ENCODE measurements around the gene ERO1A.

DNA sequence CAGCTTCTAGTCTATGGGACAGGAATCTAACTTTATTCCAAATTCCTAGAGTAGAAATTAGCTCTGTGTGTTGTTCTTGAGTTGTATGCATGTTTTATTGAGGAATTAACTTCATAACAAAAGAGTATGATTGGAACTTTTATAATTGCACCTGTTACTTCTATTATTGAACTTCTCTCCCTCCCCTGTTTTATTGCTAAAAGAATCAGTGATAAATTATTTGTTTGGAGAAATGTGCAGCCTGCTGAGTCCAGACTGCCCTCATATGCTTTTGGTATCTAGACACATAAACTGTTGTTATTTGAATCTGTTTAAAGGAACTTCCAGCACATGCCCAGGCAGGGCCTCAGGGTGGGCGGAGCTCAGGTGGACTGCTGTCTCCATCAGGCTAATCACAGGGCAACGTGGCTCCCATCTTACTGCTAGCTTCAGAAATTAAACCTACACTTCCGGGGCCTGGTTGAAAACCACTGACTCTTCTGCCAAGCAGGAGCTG lies 97.3 kb downstream of the TMX1 start:
- PRO-cap, 2 experiments: no peak in any of the 2 experiments

DNA sequence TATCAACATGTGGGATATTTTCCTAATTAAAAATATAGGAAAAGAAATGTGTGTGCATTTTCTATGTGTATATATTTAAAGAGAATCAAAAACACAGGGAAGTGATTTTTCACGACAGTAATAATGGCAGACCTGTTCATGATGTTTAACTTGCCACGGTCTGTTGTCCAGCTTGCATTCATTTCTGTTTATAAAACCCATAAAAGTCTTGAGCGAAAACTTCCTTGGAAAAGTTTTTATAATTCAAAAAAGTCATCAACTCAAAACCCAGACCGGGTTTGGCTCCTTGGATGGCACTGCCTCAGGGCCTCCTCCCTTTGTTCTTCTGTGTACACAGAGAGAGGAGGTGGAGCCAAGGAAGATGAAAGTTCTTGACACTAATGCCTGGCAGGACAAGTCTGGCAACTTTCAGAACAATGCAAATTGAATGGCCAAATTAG lies 86.9 kb upstream of the FRMD6 start:
- PRO-cap, 2 experiments: no peak in any of the 2 experiments

DNA sequence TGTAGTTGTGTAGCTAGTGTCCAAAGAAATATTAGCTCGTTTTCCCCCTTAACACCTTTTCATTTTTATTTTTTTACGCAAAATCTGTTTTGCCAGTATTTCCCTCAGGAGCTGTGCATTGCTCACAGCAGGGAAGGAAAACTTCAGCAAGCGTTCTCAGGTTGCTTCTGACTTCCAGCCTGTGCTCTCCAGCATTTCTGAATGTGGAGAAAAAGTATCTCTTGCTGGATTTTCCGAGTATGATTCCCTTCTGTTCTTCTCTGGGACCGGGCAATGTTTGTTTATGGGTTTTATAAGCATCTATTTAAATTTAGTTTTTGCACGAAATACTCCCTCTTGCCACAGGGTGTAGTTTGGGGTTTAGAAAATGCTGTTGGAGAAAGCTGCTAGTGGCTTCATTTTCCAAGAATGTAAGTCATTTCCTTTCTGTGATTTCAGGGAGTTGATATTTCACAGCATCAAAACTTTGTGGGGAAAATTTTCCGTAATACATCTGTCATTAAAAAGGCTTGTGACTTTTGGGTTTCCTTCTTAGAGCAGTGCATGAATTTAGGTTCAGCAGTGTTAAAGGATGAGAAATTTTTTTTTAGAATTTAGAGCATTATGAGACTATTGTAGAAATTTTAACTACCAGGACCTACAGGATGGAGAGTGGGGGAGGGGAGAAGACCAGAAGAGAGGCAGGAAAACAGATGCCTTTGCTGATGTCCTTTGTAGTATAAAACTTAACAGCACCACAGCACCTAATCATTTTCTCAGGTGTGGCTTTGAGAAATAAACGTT lies 1.4 kb downstream of the FRMD6 start:
- PRO-cap, 2 experiments: no peak in any of the 2 experiments

GRCh38 chr14:51844106-51844740 lies 16.2 kb upstream of the GNG2 start:
- PRO-cap, 2 experiments: no peak in any of the 2 experiments

GRCh38 chr14:52266828-52267214 lies 677 bp upstream of the PTGDR start:
- PRO-cap, 2 experiments: no peak in any of the 2 experiments

GRCh38 chr14:52695474-52696354 lies at the start of gene ERO1A:
Gene ERO1A (minus strand): TSS chr14:52695558.
- PRO-cap, 2 experiments: peak in 2 of 2 experiments; most common plus-strand start chr14:52695809 (in 2); most common minus-strand start chr14:52695717 (in 2)

DNA sequence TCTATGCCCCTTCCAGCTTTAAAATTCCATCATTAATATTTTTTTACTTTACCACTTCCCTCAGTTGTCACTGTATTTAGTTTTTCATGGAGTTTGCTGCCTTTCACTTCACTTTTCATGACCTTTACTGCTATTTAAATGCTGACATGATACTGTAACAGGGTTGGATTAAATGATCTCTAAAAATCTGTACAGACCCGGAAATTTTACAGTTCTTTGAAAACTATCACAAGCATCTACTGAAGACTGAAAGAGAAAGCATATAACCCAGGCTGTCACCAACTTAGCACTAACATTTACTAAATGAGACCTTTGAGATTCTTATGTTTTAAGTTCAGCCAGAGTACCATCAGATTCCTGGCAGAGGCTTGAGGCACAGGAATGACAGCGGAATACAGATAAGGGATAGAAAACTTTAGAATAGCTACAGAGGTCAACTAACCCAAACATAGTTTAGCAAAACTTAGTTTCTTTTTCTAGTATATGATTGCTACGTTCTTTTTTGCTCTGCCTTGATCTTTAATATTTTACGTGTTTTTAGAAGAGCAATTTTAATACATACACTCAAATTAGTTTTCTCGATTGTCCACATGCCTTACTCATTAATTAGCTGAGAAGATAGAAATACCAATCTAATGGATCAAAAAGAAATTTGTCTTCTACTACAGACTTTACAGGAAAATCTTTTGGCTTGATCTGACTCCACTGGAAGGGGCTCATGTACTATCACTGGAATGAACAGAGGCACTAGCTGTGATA lies 91.7 kb upstream of the FERMT2 start:
- PRO-cap, 2 experiments: no peak in any of the 2 experiments

GRCh38 chr14:53109015-53109696 lies 44.0 kb downstream of the DDHD1 start:
- PRO-cap, 2 experiments: no peak in any of the 2 experiments

DNA sequence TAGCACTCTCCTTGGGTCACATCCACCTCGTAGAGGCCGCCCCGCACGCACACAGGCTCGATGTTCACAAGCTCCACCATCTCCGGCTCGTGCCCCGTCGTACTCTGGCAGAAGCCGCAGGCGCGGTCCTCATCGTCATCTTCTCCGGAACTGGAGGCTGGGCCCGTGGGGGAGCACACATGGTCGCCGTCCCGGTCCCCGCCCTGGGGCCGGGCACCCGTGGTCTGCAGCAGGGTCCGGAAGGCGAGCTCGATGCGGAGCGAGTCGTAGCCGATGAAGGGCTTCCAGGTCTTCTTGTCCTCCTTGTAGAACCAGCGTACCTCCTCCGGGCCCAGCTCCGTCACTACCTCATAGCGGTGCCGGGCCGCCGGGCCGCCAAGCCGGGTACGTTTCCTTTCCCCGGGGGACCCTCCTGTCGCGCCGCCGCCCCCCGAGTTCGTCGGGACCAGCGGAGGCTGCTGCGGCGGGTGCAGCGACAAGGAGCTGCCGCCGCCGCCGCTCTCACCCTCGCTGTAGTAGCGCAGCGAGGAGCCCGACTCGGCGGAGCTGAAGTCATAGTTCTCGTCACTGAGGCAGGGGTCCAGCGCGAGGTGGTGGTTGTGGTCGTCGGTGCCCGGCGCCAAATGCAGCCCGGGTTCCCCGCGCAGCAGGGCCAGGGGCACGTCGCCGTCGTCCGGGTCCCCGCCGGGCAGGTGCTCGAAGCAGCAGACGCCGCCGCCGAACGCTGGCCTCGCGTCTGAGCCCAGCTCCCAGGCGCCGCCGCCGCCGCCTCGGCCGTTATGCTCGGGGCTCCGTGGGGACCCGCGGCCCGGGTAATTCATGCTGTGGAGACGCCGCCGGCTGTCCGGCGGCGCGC lies 617 bp downstream of the DDHD1 start:
- PRO-cap, 2 experiments: peak in 2 of 2 experiments; most common plus-strand start position 229 of the sequence (in 1); most common minus-strand start position 106 of the sequence (in 2)

DNA sequence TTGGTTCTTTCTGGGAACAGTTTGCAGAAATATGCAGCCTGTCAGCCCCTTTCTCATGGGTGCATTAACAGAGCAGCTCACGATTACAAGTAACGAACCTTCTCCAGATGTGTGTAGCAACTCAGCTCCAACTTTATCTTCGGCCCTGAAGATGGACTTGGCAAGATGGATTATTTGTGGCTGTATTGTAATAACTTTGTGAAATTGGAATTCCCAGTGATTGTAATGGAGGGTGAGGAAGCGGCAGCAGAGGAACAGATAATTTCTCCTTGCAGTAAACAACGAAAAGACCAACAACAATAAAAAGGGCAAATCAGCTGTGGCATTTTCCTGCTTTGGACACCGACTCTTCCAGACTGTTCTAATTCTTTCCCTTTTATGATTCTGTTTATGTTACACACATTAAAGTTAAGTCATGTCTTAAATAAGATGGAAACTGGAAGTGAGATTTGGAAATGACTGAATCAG lies 214.7 kb upstream of the DDHD1 start:
- PRO-cap, 2 experiments: no peak in any of the 2 experiments

DNA sequence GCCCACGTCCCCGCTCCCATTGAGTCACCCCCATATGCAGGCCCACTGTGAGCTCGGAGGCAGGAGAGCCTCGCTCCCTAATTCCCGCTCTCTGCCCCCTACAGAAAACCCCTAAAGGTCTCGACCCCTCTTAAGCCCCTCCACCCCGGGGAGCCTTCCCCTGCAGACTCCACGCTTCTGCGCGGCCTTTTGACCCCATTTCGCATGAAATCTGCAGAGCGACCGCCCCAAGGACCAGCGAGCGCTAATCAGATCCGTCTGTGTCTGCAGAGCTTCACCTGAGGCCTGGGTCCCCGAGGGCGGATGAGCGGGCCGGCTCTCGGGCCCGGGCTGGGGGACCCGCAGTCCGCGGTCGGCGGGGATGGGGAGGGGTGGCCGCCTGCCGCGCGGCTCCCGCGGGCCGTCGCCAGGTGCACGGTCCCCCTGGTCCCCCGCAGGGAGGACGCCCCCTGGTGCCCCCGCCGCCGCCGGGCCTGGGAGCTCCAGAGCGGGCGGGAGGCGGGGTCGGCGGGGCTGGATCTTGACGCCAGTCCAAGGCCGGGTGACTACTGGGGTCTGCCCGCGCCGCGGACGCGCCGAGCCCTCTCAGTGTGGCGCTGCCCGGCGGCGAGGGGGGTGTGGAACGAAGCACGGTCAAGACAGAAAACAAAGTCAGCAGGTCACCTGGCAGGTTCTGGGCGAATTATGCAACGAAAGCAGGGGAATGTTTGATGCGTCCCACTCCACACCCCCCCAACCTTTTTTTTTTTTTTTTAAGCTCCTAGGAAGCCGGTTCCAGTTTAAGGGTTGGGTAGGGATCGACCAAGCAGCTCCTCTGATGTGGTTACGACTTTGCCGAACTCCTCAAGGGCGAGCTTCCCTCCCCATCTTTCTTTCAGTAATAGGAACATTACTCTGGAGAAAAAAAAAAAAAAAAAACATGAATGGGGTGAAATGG lies 9.9 kb downstream of the BMP4 start:
- PRO-cap, 2 experiments: peak in 2 of 2 experiments; most common plus-strand start position 777 of the sequence (in 1); most common minus-strand start position 640 of the sequence (in 1)

- PRO-cap, 2 experiments: peak in 2 of 2 experiments; most common plus-strand start chr14:54567771 (in 1); most common minus-strand start chr14:54567473 (in 1)
Observed at GRCh38 chr14:54567402-54568431, 789 bp downstream of the SAMD4A start.

GRCh38 chr14:54605906-54606723 lies 39.2 kb downstream of the SAMD4A start:
- PRO-cap, 2 experiments: no peak in any of the 2 experiments

DNA sequence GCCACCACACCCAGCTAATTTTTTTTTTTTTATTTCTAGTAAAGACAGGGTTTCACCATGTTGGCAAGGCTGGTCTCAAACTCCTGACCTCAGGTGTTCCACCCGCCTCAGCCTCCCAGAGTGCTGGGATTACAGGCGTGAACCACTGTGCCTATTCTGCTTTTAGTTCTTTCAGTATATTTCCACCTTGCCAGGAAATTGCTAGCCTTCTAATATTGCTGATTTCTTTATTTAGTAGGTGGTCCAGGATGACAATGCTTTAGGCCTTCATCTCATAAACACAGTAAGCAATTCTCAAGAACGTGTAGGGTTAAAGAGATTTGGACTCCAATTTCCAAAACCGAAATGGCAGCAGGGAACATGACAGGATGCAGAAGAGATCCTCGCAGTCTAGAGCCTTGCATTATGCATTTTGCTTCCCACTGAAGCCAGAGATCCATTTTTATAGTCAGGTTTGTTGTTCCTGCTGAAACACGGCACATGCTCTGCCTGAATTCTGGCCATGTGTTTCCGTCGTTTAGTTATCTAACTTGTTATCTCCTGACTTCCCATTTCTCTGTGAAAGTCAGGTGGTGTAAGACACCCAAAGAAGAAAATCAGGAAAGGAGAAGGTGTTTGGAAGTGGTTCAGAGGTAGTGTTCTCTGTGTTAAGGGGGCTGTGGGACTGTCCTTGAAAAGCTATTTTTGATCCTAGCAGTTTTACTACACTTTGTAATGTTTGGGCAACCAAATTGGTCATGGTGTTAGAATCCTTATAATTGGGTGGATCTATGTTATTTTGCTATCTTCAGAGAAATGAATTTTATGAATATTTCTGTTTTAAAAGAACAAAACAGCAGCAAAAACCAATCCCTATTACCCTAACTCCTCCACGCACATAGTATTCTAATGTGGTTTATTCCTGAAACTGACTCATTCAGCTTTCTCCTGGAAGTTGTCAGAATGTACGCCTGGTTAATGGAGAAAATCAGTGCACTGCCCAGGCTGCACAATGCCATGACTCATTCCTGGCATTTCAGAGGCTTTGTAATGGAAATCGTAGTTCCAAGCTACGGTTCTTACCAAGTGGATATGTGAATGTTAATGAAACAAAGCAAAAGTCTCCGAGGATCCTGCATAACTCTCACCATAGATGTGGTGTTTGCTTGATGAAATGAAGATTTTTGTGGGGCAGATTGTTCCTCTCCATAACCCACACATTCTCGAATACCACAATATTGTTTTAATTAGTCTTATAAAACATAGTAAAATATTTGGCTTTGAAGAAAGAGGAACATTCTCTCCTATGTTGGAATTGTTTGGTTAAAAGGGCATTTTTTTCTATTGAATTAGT lies 110.1 kb downstream of the SAMD4A start:
- PRO-cap, 2 experiments: no peak in any of the 2 experiments

DNA sequence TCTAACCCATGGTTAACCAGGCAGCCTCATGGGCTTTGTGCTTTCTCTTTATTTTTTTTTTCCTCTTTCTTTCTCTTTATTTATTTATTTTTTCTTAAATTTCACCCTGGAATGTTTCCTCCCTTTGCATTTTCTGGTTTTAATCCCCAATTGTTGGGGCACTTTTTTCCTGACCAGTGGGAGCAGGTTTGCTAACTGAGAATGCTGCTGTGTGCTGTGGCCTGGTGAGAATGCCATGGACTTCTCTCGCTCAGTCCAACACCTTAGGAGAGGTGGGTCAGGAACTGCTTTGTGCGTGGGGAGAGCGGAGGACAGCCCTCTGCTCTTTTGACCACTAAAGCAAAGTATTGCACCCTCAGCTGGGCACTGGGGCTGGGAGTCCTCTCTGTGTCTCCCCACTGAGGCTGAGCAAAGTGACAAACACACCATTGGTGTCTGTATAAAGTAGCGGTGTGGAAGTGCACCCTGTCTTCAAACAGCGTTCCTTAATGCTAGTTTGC lies 136.1 kb downstream of the SAMD4A start:
- PRO-cap, 2 experiments: no peak in any of the 2 experiments

DNA sequence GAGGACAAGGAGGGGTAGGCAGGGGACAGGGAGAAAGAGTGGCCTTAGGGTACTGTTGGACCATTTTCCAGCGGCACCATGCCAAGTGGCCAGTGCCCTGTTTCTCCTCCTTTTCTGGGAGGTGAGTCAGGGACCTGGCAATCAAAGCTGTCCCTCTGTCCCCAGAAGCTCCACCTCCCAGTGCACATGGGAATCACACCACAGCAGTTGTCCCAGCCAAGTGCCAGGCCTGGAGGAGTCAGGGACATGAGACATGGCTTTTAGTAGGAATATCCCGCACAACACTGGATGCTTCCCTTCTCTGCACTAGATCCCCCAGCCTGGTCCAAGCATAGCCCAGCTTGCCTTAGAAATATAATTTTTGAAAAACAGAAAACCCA lies 117.9 kb downstream of the GCH1 start:
- PRO-cap, 2 experiments: peak in 2 of 2 experiments; most common plus-strand start position 219 of the sequence (in 1); most common minus-strand start position 115 of the sequence (in 2)

DNA sequence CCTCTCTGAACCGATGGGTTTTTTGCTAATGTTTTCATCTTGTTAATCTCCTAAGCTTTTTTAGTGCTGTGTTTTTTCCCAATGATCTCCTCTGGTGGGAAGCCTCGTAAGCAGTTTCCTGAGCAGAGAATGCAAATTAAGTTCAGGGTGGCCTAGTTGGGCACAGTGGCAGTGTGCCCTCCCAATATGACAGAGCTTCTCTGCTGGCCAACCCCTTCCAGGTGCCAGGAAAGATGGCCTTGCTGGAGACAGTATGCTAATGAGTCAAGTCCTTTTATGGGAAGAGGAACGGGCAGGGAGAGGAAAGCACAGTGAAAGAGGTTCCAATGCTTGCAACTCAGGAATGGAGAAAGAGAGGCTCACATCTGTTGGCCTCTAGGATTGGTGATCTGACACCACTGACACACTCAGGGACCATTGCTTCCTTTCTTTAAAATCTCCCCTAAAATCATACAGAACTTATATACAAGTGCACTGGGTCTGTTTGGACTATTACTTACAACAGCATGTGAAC lies 115.7 kb downstream of the GCH1 start:
- PRO-cap, 2 experiments: no peak in any of the 2 experiments

DNA sequence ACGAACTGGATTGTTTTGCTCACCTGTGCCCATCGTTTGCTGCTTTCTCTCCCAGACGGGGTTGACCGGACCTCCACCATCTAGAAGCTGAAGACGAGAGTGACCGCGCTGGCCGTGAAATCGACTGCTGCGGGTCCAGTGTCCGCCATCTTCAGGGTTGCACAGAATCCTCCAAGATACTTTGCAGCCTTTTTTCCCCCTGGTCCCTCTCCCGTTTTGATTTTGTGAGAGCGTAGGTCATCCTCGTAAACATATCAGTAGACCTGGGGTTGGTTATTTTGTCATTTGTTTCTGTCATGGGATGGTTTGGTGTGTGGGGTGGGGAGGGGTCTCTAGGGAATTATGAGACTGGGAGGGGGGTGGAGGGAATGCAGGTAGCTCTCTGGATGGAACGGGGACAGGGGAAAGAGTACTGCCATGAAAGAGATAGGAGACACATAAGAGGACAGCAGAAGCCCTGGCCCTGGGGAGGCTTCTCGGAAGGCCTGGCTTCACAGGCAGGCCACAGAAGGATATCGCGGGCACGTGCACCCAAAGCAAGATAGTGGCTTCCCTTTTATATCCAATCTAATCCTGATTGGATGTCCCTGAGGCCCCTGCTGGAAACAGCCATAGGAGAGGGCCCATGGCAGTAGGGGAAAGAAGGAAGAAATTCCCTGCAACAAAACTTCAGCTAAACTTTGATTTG lies 113.6 kb downstream of the GCH1 start:
- PRO-cap, 2 experiments: no peak in any of the 2 experiments

DNA sequence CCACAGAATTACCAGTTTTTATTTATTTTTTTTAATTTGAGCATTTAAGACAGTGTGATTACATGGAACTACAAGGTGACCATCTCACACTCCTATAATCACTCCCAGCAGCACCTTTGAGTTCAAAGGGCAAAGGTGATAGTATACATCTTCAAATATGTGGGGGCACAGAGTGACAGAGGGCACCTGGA lies 65.0 kb downstream of the GCH1 start:
- PRO-cap, 2 experiments: no peak in any of the 2 experiments

DNA sequence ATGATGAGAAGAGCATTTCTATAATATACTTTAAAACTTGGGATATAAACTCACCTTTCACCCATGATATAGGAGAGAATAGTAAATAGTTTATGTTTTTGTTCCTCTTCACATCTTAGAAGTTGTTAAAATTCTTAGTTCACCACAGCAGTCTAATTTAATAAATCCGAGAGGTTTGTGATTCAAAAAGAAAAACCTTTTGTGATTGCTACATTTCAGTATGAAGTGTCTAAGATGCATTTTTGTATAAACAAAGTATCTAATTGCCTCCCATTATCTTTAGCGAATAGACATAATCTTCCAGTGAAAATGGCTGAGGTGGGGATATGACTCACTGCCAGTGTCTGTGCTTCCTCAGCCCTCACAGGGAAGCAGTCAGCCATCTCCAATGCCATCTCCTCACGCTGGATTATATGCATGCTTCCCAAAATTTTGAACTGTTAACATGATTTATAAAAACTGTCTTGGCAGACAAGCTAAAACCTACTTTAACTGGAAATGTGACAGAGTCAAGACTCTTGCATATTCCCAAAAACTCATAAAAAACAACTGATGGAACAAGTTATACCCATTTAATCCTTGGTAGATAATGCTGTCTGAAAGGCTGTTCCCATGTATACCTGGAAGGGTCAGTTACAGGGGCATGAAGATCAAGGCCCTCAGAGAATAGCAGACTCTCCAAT lies 7.6 kb downstream of the GCH1 start:
- PRO-cap, 2 experiments: no peak in any of the 2 experiments

Measured in Metastatic Liver Carcinoma in the Adrenal Gland (tissue), 2 donors.